Subcutaneous adipose tissue (tissue), 3 donors: Measurements from ENCODE around the gene HTRA2.

- PRO-cap, result no peak
- RAMPAGE, long total RNA, 3 experiments, result no peak in any of the 3 experiments
Observed at GRCh38 chr2:74156724-74157029, 9.0 kb upstream of the BOLA3 start.

- PRO-cap, result no peak
- RAMPAGE, long total RNA, 3 experiments, result no peak in any of the 3 experiments
Observed at GRCh38 chr2:74226443-74227150, 28.2 kb downstream of the MTHFD2 start.

DNA sequence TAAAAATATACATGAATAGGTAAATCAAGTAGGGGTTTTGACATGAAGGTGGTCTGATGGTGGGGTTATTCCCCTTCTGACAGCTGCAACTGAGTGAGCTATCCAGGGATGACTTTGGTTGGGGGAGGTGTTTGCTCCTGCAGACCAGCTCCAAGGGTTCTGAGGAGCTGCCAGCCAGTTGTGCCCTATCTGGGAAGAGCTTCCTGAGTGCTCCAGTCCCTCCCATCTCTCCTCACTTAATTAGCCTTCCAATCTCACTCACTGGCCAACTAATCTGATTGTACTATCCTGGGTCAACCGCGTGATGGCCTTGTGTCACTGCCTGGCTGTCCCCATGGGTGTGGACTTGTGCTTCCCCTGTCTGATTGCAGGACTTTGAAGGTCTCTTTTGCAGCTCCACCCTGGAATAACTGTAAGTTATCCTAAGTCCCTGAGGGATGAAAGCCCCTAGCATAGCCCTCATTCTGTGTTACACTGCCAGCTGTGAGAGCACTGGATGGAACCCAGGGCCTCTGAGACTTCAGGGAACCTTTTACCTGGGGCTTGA is 65.1 kb downstream of the SLC4A5 start:
- PRO-cap, result no peak
- RAMPAGE, long total RNA, 3 experiments, result no peak in any of the 3 experiments

DNA sequence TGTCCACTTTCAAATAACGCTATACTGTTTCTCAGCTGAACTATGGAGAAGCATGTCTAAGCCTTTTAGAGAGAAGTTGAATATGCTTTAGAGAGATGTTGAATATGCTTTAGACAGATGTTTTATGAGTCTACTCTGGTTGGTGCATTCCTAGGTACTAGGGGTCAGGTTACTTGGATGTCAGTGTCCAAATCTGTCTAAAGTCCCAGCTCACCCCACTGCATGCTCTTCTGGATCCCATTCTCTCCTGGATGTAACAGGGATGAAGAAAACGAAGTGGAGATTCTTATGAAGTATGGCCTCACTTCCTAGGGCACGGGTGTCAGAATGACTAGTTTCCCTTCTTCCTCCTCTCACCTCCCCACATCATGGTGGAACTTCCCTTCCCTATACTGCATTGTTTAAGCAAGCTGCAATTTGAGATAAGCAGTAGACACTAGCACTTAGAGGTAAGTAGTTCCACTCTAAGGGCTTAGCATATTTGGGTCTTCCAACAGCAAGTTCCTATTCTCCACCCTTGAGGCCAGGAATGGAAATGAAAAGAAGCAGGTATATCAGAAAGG is 29.8 kb downstream of the SLC4A5 start:
- PRO-cap, result no peak
- RAMPAGE, long total RNA, 3 experiments, result no peak in any of the 3 experiments

- PRO-cap, result no peak
- RAMPAGE, long total RNA, 3 experiments, result no peak in any of the 3 experiments
Observed at GRCh38 chr2:74334749-74335056, 8.5 kb downstream of the SLC4A5 start.

- PRO-cap, result no peak
- RAMPAGE, long total RNA, 3 experiments, result no peak in any of the 3 experiments
Observed at GRCh38 chr2:74349686-74350070, 6.5 kb upstream of the SLC4A5 start.

DNA sequence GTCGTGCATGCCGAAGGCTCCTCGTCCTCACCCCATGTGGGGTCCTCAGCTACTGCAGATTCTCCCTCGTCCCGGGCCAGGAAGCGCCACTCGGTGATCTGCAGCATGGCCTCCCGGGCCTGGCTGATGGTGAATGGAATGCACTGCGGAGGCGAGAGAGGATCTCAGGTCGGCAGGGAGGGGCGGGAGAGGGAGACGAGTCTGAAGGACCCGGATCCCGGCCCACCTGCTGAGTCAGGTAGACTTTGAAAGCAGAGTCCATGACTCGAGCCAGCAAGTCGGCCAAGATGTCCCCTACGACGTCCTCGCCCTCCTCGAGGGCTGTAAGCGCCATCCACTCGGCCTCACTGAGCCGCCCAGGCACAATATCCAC is 5.6 kb downstream of the C2orf81 start:
- PRO-cap, result no peak
- RAMPAGE, long total RNA, 3 experiments, result no peak in any of the 3 experiments

DNA sequence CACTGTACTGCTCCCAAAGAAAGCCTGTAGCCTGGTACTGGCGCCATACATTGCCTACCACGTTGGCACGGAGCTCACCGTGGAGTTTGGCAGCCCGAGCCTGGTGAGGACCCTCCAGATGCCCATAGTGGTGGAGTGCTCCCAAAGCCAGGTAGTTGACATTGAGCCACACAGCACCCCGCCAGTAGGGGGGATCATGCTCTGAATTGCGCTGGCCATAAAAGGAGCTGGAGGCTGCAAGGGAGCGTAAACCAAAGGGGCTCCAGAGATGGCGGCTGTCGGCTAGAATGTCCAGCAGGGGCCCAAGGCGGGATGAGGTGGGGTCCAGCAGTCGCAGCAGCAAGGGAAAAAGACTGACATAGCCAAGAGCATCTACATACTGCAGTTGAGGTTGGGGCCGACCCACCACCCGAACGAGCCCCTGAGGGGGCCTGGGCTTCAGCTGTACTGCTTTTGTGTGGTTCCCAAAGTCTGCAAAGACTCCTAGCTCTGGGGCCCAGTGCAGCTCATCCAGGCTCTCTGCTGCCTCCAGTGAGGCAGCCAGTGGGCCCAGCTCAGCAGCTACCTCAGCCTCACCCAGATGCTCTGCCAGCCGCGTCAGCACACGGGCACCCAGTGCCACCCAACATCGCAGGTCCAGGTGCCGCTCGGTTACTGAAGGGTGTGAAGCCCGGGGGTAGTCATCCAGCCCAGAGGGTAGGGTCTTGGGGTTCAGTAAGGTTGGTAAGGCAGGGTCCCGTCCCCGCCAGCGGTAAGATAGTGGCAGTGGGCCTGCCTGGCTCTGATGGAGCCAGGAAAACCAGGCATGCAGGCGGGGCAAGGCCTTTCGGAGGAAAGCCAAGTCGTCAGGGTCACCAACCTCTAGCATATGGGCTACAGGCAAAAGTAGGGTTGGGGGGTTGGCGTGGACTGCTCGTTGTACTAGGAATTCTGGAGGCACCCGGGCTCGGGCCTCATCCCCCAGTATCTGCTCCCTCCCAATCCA is 3.4 kb downstream of the WBP1 start:
- PRO-cap, result no peak
- RAMPAGE, long total RNA, 3 experiments, result no peak in any of the 3 experiments

GRCh38 chr2:74462426-74463009 is 2.7 kb downstream of the MOGS start:
- PRO-cap, result no peak
- RAMPAGE, long total RNA, 3 experiments, result no peak in any of the 3 experiments

DNA sequence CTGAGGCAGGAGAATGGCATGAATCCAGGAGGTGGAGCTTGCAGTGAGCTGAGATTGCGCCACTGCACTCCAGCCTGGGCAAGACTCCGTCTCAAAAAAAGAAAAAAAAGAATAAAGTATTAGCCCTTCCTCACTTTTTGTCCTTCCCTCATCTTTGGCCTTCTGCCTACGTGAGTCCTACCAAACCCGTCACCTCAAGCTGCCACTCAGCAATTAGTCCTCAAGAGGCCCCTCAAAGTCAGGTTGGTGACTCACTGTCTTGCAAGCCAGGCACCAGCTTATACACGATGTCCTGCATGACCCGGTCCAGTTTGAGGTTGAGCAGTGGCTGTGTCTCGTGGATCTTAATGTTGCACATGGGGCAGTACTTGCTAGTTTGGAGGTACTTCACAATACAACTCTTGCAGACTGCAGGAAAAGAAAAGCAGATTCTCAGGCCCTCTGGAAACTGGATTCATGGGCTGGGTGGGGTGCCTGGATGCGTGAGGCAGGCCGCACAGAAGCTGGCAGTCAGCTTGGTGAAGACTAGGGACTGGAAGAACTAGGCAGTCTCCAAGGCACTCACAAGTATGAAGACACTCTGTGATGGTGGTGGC is 920 bp downstream of the PCGF1 start:
- PRO-cap, result bidirectional peak, plus-strand start at position 309 of the sequence, minus-strand start at position 195 of the sequence
- RAMPAGE, long total RNA, 3 experiments, result no peak in any of the 3 experiments

GRCh38 chr2:74515418-74516684 is 1.6 kb downstream of the TLX2 start:
- PRO-cap, result no peak
- RAMPAGE, long total RNA, 3 experiments, result no peak in any of the 3 experiments

GRCh38 chr2:74529581-74530388 is at the start of gene HTRA2:
TSS of gene HTRA2 (plus strand) at chr2:74529933.
- PRO-cap, result bidirectional peak, plus-strand start at chr2:74529970, minus-strand start at chr2:74529698
- RAMPAGE, long total RNA, 3 experiments, result start-site peak on the plus strand in 3 of 3 experiments, at chr2:74529957-74530048 at its widest, 22 to 35 reads per replicate; start-site peak on the minus strand in 2 of 3 experiments, at chr2:74529676-74529707 at its widest, 649 to 1,292 reads per replicate

DNA sequence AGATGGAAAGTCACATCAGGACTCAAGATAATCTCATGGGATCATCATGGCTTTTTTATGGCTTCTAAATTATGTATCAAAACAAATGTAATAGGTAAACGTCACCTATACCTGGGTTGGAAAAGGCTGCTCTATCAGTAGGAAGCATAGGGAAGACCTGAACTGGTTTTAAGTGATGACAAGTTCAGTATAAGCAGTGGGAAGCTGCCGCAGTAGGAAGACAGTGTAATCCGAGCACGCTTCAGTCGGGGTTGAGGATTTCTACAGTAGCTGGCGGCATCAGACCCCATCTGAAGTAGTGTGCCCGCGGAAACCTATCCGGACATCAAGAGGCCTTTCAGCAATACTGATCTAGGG is 5.6 kb downstream of the LOXL3 start:
- PRO-cap, result no peak
- RAMPAGE, long total RNA, 3 experiments, result no peak in any of the 3 experiments

DNA sequence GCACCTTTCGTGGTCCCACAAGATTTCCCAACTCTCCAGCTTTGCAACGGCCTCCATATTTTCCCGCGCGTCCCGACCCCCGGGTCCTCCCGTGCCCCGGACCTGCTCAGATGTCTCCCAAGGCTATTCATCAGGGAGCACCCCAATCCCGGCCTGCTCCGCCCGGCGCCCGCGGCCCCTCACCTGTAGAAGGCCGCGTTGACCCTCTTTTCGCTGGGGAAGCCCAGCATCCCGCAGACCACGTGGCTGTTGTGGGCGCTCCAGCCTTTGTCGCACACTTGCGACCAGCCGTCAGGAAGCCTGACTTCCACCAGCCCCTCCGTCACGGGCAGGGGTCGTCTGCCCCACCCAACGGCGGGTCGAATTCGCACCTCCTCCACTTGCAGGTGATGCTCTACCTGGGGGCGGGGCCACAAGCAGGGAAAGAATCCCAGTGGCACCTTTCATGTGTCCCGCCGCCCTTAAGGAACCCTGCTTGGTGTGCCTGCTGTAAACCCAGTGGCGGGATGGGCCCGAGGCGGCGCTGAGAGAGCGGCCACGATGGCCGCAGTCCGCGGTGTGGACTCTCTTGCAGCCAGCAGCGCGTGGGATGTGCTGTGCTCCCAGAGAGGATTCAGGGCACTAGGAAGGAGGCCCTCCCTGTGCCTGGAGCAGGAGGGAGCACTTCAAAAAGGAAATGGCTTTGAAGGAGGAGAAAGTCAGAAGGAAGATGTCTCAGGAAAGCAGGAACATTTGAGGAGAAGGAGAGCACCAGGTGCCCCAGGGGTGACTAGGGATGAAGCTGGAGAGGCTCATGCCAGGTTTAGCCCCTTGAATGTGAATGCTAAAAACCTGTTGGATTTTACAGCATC is 4.3 kb downstream of the LOXL3 start:
- PRO-cap, result no peak
- RAMPAGE, long total RNA, 3 experiments, result no peak in any of the 3 experiments

DNA sequence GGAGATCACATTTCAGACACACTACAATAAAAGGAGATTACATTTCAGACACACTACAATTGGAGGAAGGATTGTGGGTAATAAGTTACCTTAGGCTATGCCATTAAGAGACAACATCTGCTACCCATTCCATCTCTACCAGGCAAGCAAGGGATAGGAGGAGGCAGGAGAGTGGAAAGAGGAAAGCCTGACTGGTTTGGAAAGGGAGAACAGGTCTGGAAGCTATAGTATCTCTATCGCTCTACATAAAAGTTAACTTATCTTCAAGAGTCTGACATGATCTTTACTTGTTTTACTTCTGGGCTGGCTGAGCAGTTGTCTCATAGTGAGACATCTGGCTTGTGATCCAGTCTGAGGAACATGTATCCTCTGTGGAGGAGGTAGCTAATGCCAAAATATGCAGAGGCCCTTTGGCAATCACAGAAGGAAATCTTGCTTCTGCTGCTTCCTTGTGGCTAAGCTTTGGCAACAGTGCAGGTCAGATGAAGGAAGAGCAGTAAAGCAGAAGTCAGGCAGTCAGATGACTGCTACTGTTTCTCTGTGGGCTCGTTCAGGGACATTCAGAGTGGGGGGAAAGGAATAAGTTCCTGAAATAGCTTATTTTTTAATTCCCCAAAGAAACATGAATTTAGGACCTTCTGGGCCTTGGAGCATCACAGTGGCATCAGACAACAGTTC is 22.2 kb downstream of the DOK1 start:
- PRO-cap, result bidirectional peak, plus-strand start at position 499 of the sequence, minus-strand start at position 300 of the sequence
- RAMPAGE, long total RNA, 3 experiments, result start-site peak on the minus strand in 2 of 3 experiments, centred at positions 338 to 395 of the sequence, 10 to 14 reads per replicate

GRCh38 chr2:74873871-74874614 is 40.1 kb downstream of the HK2 start:
- PRO-cap, result no peak
- RAMPAGE, long total RNA, 3 experiments, result no peak in any of the 3 experiments

DNA sequence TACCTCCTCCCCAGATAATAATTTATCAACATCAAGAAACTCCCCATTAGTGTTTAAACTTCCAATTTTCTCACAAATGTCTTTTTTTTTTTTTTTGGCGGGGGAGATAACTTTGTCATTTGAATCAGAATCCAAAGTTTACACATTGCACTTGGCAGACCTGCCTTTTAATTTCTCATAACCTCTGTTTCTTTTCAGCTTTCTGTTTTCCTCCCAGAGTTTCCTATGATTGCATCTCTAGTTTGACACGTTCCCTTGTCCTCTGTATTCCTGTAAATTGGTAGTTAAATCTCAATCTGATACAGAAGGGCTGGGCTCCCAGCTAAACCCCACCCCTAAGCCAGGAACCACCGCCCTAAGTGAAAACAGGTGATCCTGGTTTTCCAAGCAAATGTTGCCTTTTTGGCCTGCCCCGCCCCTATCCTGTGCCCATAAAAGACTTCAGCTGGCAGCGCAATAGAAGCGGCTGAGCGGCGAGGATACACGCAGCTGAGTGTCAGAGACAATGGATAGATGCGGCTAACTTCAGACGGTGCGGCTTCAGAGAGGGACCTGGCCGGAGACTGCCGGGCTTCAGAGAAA is 49.9 kb upstream of the POLE4 start:
- PRO-cap, result no peak
- RAMPAGE, long total RNA, 3 experiments, result no peak in any of the 3 experiments

DNA sequence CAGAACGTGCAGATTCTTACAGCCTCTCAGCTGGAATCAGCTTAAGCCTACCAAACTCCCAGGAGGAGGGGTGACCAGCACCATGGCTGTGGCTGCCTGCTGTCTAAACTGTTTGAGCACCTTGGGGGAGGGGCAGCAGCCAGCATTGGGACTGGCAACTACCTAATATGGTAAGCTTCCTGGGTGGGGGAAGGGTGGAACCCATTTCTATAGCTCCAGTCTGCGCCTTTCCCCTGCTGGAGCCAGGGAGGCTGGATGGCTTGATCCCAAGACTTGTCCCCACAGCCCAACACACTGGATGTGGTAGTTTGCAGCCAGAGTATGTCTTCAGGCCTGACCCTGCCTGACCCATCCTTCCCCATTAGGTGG is 10.7 kb upstream of the POLE4 start:
- PRO-cap, result no peak
- RAMPAGE, long total RNA, 3 experiments, result no peak in any of the 3 experiments

DNA sequence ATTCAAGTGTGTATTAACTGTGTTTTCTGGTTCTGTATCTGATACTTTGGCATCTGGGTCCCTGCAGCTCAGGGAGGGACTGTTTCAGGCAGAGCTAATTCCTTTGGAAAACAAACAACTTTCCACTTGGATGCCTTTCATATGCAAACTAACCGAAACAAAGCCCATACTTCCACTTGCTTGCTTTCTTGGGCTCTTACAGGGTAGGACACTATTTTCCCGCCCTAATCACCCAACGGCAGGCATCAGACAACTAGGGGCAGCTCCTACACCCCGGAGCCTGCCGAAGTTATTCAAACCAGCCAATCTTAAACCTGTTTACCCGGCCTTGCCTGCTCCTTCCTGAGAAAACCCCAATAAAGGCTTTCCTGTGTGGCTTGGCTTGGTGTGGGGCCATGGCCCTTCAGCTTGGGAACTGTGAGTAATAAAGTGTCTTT is 97.7 kb downstream of the POLE4 start:
- PRO-cap, result no peak
- RAMPAGE, long total RNA, 3 experiments, result no peak in any of the 3 experiments

DNA sequence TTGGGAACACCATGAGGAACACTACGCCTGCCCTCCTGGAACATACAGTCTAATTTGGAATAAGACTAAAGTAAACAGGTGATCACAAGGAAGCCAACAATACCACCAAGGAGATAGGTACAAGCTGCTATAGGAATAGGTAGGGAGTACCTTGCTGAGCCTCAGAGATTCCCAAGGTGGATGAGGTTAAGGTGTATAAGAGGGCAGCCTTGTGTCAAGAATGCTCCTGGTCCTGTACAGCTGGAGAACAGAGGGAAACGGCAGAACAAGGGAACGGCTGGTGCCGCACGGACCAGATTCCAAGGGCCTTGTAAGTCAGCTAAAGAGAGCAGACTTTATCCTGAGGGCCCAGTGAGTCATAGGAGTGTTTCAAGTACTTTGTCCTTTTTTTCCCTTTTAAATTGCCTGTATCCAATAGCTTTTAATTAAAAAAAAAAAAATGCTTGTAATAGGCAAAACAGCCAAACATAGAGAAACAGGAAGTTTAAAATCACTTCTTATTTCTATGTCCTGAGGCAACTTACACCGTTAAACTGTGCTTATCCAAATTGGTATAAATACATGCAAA is 41.9 kb upstream of the EVA1A start:
- PRO-cap, result no peak
- RAMPAGE, long total RNA, 3 experiments, result no peak in any of the 3 experiments